Skeletal muscle tissue (tissue), 7 donors: ENCODE data around the gene CERK.

GRCh38 chr22:46657859-46658715 is 37.9 kb downstream of the GRAMD4 start:
- PRO-cap, 3 experiments, result no peak in any of the 3 experiments
- RAMPAGE, long total RNA, result no peak
- RRBS, 2 experiments, result no CpG with 5 or more reads among the region's 33 CpGs

DNA sequence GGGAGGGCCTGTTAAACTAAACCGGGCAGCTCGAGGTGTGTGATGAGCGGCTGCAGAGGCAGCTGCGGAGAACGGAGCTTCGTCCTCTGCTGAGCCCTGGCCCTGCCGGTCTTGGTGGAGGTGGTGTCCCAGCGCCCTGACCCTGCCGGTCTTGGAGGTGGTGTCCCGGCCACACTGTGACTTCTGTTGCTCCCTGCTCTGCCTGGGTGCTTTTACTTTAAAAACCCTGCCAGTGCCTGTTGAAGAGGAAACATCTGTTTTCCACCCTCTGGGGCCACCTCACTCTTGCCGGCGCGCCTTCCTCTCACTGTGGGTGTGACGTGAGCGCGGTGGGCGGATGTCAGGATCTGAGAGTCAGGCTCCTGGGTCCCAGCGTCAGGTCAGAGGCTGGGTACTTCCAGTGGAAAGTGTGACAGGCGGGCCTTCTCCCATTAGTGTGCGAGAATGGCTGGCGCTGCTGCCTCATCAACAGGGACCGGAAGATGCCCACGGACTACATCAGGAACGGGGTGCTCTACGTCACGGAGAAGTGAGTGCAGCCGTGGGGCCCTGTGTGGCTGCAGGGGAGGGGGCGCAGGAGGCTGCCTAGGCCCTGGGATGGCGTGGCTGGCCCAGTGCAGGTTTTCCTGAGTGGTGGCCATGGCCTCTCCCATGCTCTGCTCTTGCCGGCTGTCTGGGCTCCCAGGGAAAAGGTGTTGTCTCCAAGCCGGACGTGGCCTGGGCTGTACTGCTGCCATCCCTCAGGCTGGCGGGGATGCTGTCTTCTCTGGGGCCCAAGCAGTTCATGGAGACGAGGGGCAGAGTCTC is 54.2 kb downstream of the GRAMD4 start:
- PRO-cap, 3 experiments, result peak in 2 of 3 experiments; most common plus-strand start position 383 of the sequence (in 1); most common minus-strand start position 188 of the sequence (in 1)
- RAMPAGE, long total RNA, result no peak
- RRBS, 2 experiments, result 45 to 50% methylated on average over 7 to 8 of the region's 34 CpGs

GRCh38 chr22:46710624-46711587 is 27.1 kb downstream of the CERK start:
- PRO-cap, 3 experiments, result no peak in any of the 3 experiments
- RAMPAGE, long total RNA, result no peak
- RRBS, 2 experiments, result no CpG with 5 or more reads among the region's 23 CpGs

GRCh38 chr22:46737956-46738785 is at the start of gene CERK:
Gene CERK (minus strand): TSS chr22:46738252.
- PRO-cap, 3 experiments, result peak in 3 of 3 experiments; most common plus-strand start chr22:46738387 (in 2); most common minus-strand start chr22:46738211 (in 1)
- RAMPAGE, long total RNA, result no peak
- RRBS, 2 experiments, result 3% methylated on average over 30 to 36 of the region's 109 CpGs

DNA sequence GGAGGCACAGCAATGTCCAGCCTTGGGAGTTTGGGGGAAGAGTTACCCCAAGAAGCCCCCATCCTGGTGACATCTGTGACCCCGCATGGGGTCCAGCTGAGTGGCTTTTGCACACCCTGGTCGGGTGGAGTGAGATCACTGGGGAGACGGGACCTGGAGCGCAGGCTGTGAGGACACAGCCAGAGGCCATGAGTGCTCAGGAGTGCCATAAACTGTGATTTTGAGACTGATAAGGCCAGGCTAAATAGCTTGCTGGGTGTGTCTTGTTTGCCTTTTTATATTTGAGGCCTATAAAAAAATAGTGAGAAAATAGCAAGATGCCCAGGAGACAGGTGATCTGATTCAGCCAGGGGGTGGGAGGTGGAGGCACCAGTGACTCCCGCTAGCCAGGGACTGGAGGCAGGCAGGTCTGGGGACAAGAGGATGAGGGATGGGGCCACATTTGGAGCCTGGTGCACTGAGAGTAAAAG is 4.8 kb upstream of the CERK start:
- PRO-cap, 3 experiments, result no peak in any of the 3 experiments
- RAMPAGE, long total RNA, result no peak
- RRBS, 2 experiments, result no CpG with 5 or more reads among the region's 5 CpGs

- PRO-cap, 3 experiments, result no peak in any of the 3 experiments
- RAMPAGE, long total RNA, result no peak
- RRBS, 2 experiments, result no CpG with 5 or more reads among the region's 14 CpGs
Measured at GRCh38 chr22:46750853-46751502, 11.5 kb upstream of the TBC1D22A start.

GRCh38 chr22:46754890-46755089 is 7.7 kb upstream of the TBC1D22A start:
- PRO-cap, 3 experiments, result no peak in any of the 3 experiments
- RAMPAGE, long total RNA, result no peak
- RRBS, 2 experiments, result no CpG with 5 or more reads among the region's 3 CpGs

DNA sequence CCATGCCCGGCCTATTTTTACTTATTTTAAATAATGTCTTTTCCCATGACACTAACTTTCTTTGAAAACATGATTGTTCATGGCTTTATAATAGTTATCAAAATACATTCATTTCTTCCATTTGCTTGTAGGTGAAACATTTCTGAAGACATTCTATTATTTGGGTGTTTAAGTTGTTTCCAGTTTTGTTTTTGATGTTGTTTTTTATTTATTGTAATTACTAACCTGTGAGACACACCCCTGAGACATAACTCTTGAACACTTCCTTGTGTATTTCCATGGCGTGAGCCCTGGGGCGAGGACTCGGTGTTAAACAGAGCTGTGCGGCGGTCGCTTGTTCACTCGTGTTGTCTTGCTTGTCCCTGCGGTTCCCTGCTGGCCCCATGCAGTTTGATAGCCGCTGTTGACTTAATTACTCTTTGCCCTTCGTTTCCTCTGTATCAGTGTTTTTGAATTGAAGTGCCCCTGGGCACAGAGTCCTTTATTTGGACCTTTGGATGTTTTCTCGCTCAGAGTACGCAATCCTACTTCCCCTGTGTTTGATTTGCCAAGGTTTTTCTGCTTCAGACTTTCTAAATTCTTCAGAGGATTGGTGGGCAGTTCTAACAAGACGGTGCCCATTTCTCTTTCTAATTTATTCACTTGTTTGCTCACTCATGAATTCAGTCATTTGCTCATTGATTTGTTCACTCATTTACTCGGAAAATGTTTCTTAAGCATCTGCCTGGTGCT is 52.7 kb downstream of the TBC1D22A start:
- PRO-cap, 3 experiments, result no peak in any of the 3 experiments
- RAMPAGE, long total RNA, result no peak
- RRBS, 2 experiments, result no CpG with 5 or more reads among the region's 15 CpGs

DNA sequence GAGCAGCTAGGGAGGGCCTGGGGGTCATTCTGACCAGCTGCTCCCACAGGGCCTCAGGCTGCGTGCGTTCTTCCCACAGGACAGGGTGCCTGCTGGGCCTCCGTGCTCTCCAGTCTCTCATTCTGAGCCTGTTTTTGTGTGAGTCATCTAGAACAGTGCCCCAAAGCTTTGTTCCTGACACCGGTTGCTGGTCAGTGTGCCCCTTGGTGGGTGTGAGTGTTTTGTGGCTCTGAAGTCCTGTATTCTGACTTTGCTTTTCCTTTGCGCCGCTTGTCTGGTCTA is 275.9 kb downstream of the TBC1D22A start:
- PRO-cap, 3 experiments, result no peak in any of the 3 experiments
- RAMPAGE, long total RNA, result no peak
- RRBS, 2 experiments, result no CpG with 5 or more reads among the region's 6 CpGs

DNA sequence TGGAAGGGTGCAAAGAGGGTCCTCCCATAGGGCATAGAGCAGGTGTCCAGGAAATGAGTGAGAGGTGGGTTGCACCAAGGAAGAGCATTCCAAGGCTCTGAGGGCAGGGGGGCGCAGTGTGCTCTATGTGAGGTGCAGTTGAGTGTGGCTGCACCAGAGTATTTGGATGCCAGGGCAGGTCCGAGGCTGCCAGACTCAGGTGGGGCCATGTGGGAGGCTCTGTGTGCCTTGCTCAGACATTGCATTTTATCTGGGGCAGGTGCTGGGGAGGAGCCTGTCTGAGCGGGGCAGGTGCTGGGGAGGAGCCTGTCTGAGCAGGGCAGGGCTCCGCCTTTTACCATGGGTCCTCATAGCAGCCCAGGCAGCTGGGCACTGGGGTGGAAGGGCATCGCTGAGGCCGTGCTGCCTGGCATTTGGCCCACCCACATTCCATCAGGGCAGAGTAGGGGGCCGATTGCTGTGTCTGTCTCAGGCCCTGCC is 281.3 kb downstream of the TBC1D22A start:
- PRO-cap, 3 experiments, result no peak in any of the 3 experiments
- RAMPAGE, long total RNA, result no peak
- RRBS, 2 experiments, result no CpG with 5 or more reads among the region's 7 CpGs

- PRO-cap, 3 experiments, result no peak in any of the 3 experiments
- RAMPAGE, long total RNA, result no peak
- RRBS, 2 experiments, result no CpG with 5 or more reads among the region's 5 CpGs
Measured at GRCh38 chr22:47147866-47148265, 385.4 kb downstream of the TBC1D22A start.

DNA sequence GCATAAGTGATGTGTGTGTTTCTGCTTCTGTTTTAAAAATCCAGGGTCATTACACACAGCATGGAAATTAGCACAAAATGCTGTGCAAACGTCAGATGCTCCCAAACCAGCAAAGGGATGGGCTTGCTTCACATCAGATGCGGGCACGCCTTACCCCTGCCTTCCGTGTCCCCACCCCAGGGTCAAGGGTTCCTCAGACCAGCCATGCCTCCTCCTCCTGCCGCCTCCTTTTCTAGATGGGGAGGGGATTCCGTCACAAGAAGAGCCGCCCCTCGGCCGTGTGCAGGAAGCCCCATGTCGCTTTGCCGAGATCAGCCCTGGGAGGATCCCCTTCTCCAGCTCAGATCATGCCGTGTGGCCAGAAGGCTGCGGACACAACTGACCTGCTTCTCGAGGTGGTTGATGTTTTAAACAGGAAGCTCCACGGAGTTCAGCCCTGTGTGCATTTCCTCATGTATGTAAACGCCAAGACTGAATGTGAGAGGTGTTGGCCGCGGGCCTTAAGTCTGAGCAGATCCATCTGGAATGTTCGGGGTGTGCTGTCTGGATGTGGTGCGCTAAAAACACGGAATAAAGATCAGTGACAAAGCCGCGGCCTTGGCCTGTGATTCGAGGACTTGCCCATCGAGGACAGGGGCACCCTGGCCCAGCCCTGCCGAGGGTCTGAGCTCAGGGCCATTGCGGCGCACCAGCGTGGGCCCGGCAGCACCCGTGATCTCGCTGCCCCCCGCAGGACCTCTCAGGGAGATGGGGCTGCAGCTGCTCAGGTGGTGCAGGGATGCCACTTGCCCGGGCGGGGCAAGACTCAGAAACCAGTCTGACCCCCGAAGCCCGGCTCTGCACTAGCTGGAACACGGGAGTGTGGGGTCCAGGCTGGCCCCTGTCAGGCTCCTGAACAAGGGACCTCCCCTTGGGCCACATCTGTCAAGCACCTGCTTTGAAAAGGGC is 412.9 kb downstream of the TBC1D22A start:
- PRO-cap, 3 experiments, result no peak in any of the 3 experiments
- RAMPAGE, long total RNA, result no peak
- RRBS, 2 experiments, result 96 to 98% methylated on average over 7 of the region's 38 CpGs

- PRO-cap, 3 experiments, result no peak in any of the 3 experiments
- RAMPAGE, long total RNA, result no peak
- RRBS, 2 experiments, result no CpG with 5 or more reads among the region's 11 CpGs
Measured at GRCh38 chr22:47292526-47292900, 530.1 kb downstream of the TBC1D22A start.

DNA sequence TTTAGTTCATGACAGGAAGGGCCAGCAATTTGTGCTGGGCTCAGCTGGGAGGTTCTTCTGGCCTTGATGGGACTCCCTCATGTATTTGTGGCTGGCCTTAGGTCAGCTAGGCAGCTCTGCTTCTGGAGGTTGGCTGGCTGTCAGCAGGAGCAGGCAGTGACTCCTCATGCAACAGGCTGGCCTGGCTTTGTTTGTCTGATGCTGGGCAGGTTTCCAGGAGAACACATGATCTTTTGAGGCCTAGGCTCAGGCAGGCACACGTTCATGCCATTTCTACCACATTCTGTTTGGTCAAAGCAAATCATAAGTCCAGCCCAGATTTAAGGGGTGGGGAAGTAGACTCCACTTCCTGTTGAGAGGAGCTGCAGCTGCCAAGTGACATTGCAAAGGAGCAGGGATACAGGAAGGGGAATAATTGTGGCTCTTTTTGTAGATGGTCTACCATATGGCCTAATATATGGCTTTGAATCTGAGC is 571.2 kb downstream of the TBC1D22A start:
- PRO-cap, 3 experiments, result no peak in any of the 3 experiments
- RAMPAGE, long total RNA, result no peak
- RRBS, 2 experiments, result no CpG with 5 or more reads among the region's 1 CpG

DNA sequence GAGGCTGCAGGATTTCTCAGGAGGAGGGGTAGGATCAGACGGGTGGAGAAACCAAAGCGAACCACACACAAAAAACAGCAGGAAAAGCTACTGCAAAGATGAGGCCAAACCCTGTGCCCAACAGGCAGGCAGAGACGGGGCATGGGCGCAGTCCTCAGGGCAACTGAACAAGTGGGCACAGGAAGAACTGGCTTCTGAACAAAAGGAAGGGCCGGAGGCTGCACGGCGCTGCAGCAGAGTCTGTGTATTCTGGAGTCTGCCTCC is 701.0 kb upstream of the TAFA5 start:
- PRO-cap, 3 experiments, result no peak in any of the 3 experiments
- RAMPAGE, long total RNA, result no peak
- RRBS, 2 experiments, result no CpG with 5 or more reads among the region's 7 CpGs

DNA sequence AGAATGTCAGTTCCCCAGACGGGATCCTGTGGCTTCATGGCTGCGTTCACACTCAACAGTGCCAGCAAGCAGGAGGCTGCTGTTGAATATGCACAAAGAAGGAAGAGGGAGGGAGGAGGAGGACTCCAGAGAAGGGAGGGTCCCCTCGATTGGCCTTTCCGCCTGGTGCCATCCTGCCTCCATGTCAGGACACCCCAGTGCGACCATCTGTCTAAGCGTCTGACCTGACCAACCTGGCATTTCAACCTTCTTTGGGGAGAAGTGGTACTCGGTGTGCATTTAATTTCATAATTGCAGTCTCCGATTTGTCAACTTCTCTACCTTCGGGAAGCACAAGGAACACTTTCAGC is 235.1 kb upstream of the TAFA5 start:
- PRO-cap, 3 experiments, result no peak in any of the 3 experiments
- RAMPAGE, long total RNA, result no peak
- RRBS, 2 experiments, result no CpG with 5 or more reads among the region's 9 CpGs

GRCh38 chr22:48263558-48263757 is 225.9 kb upstream of the TAFA5 start:
- PRO-cap, 3 experiments, result no peak in any of the 3 experiments
- RAMPAGE, long total RNA, result no peak
- RRBS, 2 experiments, result no CpG with 5 or more reads among the region's 4 CpGs

DNA sequence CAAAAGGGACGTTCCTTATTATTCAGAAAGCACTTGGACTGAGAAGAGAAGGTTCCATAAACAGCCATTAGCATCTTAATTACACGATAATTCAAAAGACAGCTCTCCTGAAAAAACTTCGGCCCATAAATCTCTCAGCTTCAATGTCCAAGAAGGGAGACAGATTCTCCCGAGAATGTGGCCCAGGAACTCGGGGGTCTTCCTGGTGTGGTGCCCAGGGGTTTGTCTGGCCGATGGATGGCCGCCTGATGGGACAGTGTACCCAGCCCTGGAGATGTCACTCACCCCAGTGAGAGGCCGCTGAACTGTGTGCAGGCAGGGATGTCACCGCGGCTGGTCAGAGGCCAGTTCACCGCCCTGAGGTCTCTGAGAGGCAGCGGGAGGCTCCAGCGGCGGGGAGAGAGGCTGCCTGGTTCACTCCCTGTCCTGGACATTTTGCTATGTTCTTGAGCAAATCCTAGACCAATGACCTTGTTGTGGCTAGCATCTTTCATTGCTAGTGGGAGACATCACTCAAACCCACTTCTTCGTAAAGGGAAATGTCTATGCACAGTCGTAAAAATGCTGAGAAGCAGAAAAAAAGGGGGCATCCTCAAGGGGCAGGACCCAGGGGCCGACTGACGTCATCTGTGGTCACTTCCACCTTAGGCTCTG is 11.2 kb upstream of the TAFA5 start:
- PRO-cap, 3 experiments, result no peak in any of the 3 experiments
- RAMPAGE, long total RNA, result no peak
- RRBS, 2 experiments, result no CpG with 5 or more reads among the region's 18 CpGs

DNA sequence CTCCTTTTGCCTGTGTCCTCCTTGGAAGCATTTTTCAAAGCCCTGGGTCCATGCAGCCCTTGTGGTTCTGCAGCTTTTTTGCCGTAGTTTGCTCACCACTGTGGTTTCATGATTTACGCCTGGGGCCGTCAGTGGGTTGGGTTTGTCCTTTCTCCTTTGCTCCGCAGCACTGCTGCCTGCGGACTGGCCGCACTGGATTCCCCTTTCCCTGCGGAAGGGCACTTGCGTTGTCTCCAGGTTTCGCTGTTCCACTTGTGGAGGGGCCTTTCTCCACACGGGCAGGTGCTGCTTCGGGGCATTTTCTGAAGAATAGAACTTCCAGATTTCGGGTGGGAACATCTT is 77.4 kb downstream of the TAFA5 start:
- PRO-cap, 3 experiments, result no peak in any of the 3 experiments
- RAMPAGE, long total RNA, result no peak
- RRBS, 2 experiments, result no CpG with 5 or more reads among the region's 12 CpGs

DNA sequence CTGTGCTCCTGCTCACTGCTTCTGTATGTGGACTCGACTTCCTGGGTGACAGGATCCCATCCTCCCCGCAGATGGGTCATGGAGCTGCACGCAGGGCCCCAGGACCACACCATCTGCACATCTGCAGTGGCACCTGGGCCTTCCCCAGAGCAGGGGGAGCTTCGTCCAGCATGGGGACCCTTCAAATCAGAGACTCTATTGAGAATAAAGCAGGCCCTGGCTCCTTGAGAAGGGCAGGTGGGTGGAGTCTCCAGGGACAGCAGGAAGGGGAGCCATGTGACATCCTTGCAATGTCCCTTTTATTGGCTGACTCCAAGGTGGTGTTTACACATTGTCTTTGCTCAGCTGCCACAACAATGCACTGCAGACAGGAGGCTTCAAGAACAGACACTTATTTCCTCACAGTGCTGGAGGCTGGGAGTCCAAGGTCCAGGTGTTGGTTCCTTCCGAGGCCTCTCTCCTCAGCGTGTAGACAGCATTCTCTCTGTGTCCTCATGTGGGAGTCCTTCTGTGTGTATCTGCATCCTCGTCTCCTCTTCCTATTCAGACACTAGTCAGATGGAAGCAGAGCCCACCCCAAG is 591.8 kb downstream of the BRD1 start:
- PRO-cap, 3 experiments, result no peak in any of the 3 experiments
- RAMPAGE, long total RNA, result no peak
- RRBS, 2 experiments, result no CpG with 5 or more reads among the region's 7 CpGs